Metanephros (tissue), 2 donors: ENCODE data around the genes C1orf226 and UCK2.

DNA sequence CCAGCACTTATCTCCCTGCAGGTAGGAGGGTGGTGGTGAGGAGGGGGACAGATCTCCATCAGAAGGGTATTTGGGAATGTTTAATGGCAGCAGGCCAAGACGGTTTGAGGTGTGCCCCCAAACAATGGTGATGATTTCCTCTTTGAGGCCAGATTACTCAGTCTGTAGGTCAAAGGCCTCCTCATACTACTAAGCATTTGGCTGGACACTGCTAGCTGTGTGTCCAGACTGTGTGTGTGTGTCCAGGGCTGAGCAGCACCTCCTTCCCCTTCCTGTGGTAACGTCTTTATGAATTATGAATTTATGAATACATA is 19.1 kb downstream of the NOS1AP start:
- RAMPAGE, long total RNA = no peak

GRCh38 chr1:162131307-162131869 is 61.9 kb downstream of the NOS1AP start:
- RAMPAGE, long total RNA = no peak

DNA sequence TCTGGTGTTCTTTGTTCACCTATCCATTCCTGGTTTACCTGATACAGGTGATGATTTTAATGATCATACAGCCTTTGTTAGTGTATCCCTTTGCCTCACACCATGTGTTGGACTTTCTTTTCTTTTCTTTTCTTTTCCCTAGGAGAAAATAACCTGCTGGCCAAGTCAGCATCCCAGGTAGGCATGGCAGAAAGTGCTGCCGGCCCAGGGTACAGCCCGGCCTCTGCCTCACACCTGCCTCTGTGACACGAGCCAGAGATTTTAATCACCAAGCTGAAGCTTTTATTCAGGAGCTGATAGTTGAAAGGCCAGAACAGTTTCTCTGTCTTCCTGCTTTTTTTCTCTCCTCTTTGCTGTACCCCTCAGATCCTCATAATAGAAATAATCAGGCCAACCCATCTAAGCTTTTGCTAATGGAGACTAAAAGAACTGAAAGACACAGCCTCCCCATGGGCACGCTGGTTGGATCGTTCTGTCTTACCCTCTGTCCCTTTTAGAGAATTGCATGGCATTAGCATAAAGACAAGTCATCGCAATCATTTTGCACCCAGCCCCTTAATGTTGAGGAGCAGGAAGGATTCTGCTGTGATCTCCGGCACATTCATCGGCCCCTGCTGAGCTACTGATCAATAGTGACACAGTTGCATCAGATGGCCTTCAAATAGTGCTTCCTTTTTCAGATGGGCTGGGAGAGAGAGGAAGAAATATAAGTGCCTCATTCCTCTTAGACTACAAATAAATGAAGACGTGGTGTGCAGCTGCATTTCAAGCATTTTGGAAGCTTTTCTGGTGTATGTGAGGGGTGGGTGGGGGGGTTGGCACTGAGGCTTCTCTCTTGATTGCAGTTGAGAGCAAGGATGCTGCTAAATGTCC is 75.2 kb downstream of the NOS1AP start:
- RAMPAGE, long total RNA = no peak

- RAMPAGE, long total RNA = no peak
Measured at GRCh38 chr1:162381384-162382265, at the start of gene C1orf226. C1orf226 (plus strand) TSS chr1:162381728.

DNA sequence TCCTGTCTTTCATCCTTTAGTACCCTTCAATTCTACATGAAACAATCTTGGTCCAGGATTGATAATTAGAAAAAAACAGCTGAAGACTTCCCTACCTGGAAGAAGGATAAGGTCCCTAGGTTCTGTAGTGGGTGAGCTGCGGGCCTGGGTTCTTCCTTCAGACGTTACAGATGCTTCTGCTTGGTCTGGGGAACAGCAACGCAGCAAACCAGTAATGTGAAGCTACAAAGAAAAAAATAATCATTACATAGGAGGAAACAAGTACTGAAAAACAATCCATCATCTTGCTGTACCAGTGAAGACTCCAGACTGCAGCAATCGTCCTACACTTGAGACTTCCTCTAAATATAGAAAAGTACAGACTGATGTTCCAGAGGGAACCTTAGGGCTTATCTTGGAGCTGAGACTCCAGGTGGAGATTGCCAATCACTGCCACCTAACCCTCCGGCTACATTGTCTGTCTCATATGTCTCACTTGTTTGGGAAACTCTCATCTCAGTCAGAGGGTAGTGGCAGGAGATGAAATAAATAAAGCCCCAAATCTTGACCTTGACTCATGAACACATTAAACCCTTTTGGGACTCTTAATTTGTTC is 9.5 kb upstream of the UHMK1 start:
- RAMPAGE, long total RNA = no peak

DNA sequence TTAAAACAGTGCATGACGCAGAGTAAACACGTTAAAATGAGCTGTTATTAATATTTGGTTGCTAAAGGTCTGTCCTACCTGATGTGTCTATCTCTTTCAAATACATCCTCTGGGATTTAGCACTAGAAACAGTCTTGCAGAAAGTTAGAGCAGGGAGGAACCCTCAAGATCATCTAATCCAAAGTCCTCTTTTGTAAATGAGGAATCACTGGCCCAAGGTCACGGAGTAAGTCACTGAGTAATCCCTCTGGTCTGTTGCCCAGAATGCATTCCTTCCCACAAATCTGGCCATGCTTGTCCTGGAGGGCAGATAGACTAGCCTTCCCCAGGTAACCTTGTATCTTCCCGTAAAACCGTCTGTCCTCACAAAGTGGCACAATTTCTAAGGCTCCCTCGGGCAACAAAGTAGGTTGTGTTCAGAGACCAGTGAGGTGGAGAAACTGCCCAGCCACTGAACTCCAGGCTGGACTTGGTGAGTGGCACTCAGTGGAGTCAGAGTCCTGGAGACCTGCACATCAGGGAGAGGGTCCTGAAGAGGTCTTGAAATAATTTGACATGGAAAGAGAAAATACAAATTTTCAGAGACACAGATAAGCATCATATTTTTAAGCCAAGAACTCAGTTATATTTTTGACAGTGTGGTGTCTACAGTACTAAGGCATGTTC is 46.2 kb downstream of the DDR2 start:
- RAMPAGE, long total RNA = no peak

DNA sequence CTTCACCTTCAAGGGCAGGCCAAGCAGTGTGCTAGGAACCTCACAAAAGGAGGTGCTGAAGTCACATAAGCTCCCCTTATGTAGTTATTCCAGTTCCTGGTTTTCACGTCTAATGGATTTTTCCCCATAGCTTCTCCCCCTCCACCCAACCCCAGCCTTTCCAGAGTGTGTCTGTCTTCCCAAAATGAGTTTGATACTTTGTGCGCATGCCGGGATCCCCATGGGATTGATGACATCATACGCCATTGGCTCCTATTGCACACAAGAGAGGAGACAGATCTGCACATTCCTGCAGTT is 71.4 kb downstream of the DDR2 start:
- RAMPAGE, long total RNA = no peak

DNA sequence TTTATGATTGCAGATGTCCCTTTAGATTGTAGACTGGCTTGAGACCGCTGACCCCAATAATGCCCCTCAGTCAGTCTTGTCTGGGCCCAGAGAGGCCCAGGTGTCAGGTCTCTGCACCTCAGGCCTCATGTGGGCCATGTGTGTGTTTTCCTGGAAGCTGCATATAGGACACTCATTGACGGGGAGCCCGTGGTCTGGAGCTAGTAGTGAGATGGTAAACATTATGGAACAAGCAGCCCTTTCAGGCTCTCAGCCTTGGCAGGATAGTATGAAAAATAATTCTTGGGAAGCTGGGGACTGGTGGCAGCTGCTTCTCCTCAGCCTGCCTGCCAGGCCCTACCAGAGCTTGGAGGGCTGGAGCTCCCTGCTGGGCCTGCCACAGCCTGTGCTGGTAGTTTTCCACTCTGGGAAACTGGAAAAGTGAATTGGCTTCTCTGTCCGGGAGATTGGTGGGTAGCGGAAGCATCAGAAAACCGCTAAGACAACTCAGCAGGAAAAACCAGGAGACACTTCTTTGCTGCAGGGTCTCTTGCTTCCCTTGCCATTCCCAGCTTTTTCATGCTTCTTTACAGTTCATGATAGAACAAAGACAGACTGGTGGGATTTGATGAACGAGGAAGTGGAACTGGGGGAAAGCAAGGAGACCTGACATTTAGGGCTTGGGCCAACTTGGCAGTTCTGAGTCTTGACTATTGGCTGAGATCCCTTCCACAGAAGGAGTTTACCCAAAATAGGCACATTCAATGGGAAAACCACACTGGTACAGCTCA is 57.7 kb upstream of the HSD17B7 start:
- RAMPAGE, long total RNA = no peak

GRCh38 chr1:163927999-163928341 is 606.2 kb downstream of the NUF2 start:
- RAMPAGE, long total RNA = no peak

DNA sequence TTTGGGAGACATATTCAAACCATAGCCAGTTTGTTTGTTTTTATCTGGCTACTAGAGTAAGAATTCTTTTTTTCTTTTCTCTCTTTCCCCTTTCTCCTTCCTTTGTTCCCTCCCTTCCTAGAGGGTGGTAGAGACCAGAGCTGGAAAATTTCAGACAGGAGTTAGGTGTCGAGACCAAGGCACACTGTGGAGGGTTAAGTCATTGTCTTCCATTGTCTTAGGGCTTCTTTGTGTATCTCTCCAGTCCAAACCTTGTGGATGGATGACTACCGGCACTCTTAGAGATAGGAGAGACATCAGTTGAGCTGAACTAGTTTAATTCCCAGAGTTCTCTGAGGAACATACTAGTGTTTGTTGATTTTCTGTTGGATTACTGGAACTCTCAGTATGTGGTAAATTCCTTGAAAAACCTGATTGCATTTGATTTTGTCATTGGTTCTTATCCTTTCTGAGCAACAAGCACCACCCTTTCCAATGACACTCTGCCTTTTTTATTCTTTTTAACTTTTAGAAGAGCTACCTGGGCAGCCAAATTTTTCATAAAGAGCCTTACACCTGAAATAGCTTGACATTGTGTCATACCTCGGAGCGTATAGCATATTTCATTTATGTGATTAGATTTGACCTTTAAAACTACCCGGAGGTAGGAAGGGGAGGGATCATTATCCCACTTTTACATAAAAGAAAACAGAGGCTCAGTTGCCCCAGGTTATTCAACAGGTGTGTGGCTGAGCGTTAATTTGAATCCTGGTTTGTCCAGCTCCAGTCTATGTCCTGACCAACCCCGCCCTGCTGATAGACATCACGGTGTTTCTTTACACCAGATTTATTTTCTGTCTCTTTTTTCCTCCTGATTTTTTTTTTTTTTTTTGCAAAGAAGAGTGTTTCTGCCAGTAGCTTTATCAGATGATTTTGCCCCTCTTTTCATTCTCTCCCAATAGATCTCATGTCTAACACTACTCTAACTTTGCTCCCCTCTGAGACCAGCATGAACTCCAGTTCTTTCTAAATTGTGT is 39.5 kb downstream of the PBX1 start:
- RAMPAGE, long total RNA = no peak

DNA sequence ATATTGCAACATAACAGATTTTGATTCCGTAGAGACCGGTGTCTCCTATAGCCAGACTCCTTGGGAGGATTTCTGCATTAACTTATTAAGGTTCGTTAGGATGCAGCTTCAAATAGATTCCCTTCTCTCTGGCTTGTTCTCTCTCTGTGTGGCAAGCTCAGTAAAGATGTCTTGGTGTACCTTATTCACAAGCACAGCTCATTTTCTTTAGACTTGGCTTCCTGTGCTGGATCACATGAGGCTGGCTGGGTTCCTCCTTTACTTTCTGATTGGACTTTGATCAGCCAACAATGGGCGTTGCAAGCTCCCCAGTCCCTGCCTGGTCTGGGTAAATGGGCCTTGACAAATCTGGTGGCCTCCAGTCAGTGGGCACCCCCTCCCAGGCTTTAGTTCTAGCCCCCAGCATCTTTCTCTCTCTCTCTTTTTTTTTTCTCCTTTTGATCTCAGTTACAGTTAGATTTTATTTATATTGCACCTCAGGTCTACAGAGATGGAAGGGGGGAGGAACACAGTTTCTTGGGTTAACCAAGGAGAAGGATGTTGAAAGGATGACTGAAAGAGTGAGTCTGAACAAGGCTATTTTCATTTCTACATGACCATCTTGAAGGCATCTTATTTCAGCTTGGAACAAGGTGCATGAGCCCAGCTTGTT is 76.9 kb downstream of the PBX1 start:
- RAMPAGE, long total RNA = no peak

- RAMPAGE, long total RNA = no peak
Measured at GRCh38 chr1:164708837-164709819, 150.1 kb downstream of the PBX1 start.

DNA sequence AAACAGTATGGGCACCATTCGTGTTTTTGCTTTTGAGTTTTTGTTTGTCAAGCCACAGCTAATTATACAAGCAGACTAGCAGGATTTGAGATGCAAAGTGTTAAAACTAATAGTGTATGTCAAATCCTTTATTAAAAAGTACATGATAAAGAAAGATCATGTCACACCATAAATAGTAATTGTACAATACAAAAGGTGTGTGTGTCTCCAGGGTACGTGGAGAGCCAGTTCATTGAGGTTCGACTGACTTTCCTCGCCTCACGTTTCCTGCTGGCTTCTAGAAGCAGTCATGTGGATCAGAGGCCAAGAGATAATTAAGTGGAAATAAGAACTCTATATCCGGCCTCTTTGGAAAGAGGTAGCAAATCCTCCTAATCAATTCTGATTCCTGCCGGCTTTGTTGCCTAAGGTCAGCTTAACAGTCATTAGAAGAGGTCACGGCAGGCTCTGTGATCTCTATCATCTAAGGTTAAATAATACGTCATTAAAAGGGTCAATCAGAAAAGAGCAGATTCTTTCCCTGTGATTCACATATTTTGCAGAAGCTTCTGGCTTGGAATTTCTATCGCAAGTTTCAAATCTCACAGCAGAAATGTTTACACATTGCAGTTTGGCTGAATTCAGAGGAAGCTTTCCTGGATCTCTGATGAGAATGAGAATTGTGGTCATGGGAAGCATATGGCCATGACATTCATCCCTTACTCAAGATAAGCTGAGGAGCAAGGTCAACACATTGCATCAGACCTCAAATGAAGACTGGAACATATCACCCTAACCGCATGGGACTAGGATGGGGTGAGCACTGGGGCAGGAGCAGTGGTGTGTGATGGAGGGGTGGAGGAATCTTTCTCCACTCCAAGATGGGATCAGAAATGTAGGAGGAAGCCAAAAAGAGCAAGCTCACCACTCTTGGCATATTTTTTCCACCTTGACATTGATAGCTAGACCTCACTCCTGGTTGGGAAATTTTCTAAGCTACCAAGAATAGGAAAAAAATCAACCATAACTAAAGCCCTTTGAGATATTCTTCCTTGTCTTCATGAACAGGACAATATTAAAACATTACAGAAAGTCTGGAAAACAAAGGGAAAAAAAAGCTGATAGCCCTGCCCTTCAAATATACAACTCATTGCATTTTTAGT is 189.4 kb downstream of the PBX1 start:
- RAMPAGE, long total RNA = no peak

GRCh38 chr1:165166123-165166460 is 190.4 kb downstream of the LMX1A start:
- RAMPAGE, long total RNA = no peak

GRCh38 chr1:165375559-165376993 is 19.6 kb upstream of the LMX1A start:
- RAMPAGE, long total RNA = no peak

- RAMPAGE, long total RNA = no peak
Measured at GRCh38 chr1:165827417-165828290, at the start of gene UCK2. UCK2 (plus strand) TSS chr1:165827614.

DNA sequence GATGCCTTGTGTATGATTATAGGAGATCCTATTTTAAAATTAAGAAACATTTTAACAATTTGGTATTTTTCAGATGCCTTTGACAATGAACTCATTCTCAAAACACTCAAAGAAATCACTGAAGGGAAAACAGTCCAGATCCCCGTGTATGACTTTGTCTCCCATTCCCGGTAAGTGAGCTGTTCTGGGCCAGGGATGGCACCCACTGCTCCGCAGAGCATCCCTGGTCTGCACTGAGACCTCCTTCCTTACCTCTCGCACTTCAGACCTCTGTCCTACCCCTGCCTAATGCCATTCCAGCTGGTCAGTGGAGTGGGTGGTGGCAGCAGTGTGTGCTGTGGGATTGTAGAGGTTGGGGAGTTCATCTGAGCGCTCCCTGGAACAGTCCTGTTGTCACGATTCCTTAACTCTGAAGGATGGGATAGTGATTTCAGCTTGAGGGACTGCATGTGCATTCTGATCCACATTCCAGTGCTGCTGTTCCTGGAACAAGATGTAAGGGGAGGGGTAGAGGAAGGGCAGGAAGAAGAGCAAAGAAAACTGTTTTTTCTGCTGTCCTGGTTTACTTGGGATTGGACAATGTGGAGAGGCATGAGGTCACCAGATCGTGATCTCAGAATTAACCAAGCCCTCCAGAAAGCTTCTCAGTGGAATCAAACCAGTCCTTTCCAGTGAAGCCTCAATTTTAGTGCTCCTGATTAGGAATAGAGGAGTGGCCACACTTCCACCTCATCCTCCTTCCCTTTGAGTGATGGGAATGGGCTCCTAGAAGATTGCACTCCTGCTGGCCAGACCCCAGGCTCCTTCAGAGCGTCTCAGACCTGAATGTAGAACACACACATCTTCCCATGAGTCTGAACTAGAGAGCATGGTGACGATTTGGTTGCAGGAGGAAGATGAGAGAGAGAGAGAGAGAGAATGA is 64.0 kb downstream of the UCK2 start:
- RAMPAGE, long total RNA = no peak

DNA sequence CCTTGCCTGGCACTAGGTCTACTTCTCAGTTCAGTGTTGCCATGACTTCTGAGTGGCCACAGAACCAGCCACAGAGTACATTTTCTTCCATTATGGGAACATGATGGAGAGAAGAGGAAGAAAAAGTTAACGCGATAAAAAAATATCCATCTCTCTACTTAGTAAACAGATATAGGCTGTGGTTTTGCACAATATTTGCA is 40.9 kb upstream of the FAM78B start:
- RAMPAGE, long total RNA = no peak

- RAMPAGE, long total RNA = no peak
Measured at GRCh38 chr1:166902139-166902771, 26.2 kb upstream of the TADA1 start.

DNA sequence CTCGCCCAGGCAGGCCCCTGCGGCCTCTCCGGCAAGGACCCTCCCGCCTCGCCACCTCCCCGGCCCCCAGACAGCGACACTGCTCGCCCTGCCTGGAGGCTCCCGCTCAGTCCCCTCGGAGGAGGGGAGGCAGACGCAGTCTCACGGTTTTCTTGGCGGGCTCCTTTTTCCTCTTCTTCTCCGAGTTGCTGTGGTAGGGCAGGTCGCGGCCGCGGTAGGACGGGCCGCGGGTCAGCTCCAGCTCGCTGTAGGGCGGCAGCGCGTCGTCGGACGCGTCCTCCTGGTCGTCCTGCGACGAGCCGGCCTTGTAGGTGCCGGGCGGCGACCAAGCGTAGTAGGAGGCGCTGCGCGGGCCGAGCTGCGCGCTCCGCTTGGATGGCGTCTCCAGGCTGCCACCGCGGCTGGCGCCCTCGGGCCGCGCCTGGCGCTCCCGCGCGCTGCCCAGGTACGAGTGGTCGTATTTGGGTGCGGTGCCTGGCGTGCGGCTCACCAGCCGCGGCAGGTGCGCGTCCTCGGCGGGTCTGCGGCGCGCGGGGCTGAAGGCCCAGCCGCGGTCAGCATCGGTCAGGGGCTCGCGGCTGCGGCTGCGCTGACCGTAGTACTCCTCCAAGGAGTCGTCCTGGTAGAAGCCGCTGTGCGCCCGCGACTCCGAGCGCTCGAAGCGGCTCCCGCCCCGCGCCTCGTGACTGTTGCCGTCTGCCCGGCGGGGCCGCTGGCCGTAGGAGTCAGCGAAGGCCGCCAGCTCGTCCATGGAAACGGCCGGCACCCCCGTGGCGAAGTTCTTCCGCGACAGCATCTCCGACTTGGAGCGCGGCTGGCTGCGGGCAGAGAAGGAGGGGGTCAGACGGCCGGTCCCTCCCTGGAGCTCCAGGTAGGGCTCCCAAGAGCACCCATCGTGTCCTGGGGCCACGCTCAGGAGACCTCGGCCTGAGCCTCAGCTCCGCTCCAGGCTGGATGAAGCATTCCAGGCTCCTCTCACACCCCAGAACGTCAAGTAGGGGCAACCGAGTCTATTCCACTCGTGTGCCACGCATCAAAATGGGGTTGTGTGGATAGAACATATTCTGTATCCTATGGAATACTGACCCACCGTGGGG is 44.8 kb upstream of the TADA1 start:
- RAMPAGE, long total RNA = no peak